Cardiac atrium fibroblast (primary cell): Measurements from ENCODE around the genes IFNA17, CDKN2A, DMRTA1 and IZUMO3.

DNA sequence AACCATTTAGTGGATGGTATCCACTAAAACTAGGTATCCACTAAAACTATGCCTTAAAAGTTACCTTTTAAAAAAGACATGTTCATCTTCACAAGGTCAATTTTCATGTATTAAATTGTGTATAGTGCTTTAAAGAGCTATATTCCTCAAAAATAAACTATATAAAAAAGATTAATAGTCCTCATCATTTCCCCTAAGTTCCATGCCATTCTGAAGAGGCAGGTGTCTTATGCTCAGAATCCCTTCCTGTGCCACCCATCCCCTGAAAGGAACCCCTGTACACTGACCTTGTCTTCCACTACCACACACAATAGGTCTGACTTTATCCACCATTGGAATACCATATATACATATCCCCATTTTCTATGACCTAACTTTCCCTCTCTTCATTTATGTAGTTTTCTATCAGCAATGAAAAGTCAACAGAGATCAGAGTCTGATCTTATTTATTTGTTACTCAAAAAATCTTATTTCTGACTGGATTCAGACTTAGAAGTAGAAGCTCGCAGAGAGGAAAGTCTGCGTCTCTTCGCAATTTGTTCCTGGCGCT, 4.1 kb downstream of the RPS6 start:
- RAMPAGE, long total RNA, result no peak

GRCh38 chr9:19445175-19446078, 36.6 kb downstream of the ACER2 start:
- RAMPAGE, long total RNA, result no peak

DNA sequence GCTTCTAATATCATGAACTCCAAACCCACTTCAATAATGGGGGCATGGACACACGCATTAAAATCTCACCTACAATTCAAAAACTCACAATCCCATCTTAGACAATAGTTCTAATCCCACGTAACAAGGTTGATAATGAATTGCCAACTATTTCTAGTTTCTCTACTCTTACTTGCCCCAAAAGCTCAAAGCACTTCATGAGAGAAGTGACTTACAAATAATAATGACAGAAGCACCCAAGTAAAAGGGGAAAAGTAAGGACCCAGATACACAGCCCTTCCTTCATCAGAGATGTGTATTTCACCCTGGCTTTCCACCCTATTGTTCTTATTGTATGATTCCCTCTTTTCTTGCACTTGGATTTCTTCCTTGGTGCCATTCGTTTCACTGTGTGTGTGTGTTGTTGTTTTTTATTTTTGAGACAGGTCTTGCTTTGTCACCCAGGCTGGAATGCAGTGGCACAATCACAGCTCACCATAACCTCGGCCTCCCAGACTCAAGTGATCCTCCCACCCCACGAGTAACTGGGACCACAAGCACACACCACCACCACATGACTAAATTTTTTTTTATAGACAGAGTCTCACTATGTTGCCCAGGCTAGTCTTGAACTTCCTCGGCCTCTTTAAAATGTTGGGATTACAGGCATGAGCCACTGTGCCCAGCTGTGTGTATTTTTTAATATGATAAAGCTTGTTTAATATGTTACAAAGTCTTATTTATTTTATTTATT, 72.1 kb downstream of the MLLT3 start:
- RAMPAGE, long total RNA, result no peak

DNA sequence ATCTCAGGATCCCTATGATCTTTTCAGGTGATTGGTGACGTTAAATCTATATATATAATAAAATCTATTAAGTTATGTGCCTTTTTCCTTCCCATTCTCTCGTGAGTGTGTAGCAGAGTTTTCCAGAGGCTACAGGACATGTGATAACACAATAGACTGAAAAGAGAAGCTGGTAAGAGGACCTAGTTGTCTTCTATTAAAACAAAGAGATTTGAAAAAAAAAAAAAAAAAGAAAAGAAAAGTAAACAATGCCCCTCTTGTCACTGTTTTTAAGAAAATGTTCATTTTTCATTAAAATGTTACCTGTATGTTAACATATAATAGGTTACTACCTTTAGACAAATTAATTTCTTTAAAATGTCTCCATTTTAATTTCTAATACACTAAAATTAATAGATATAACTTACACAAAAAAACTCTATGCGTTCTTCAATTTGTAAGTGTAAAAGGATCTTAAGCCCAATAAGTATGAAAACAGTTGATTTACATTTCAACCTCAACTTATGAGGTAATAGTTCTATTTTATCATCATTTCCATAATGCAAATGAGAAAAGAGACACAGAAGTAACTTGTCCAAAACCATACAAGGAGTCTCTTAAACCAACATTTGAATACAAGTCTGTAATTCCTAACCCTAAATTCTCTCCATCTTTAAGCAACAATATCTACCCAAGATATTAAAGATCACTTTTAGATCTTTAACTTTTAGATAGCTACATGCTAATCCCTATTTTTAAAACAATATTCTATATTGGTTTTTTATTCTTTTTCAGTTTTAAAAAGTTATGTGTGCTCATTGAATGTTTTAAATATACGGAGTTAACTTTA, 6.4 kb downstream of the MLLT3 start:
- RAMPAGE, long total RNA, result no peak

- RAMPAGE, long total RNA, result no peak
Measured at GRCh38 chr9:20726001-20726556, 42.0 kb downstream of the FOCAD start.

GRCh38 chr9:21228007-21228460, at the start of gene IFNA17:
Gene IFNA17 (minus strand): TSS chr9:21228222.
- RAMPAGE, long total RNA, result no peak

GRCh38 chr9:21843617-21843907, 41.1 kb downstream of the MTAP start:
- RAMPAGE, long total RNA, result no peak

GRCh38 chr9:21911087-21911951, 63.3 kb downstream of the CDKN2A start:
- RAMPAGE, long total RNA, result no peak

DNA sequence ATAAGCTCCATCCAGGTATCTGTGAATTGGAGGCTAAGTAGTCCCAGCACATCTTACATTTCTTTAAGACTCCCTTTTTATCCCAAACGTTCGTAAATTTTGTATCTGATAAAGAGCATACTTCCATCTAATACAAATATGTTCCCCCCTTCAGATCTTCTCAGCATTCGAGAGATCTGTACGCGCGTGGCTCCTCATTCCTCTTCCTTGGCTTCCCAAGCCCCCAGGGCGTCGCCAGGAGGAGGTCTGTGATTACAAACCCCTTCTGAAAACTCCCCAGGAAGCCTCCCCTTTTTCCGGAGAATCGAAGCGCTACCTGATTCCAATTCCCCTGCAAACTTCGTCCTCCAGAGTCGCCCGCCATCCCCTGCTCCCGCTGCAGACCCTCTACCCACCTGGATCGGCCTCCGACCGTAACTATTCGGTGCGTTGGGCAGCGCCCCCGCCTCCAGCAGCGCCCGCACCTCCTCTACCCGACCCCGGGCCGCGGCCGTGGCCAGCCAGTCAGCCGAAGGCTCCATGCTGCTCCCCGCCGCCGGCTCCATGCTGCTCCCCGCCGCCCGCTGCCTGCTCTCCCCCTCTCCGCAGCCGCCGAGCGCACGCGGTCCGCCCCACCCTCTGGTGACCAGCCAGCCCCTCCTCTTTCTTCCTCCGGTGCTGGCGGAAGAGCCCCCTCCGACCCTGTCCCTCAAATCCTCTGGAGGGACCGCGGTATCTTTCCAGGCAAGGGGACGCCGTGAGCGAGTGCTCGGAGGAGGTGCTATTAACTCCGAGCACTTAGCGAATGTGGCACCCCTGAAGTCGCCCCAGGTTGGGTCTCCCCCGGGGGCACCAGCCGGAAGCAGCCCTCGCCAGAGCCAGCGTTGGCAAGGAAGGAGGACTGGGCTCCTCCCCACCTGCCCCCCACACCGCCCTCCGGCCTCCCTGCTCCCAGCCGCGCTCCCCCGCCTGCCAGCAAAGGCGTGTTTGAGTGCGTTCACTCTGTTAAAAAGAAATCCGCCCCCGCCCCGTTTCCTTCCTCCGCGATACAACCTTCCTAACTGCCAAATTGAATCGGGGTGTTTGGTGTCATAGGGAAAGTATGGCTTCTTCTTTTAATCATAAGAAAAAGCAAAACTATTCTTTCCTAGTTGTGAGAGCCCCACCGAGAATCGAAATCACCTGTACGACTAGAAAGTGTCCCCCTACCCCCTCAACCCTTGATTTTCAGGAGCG, at the start of gene CDKN2A:
Gene CDKN2A (minus strand): TSS at position 575 of the 1,215 bp plus-strand sequence.
- RAMPAGE, long total RNA, result no peak

DNA sequence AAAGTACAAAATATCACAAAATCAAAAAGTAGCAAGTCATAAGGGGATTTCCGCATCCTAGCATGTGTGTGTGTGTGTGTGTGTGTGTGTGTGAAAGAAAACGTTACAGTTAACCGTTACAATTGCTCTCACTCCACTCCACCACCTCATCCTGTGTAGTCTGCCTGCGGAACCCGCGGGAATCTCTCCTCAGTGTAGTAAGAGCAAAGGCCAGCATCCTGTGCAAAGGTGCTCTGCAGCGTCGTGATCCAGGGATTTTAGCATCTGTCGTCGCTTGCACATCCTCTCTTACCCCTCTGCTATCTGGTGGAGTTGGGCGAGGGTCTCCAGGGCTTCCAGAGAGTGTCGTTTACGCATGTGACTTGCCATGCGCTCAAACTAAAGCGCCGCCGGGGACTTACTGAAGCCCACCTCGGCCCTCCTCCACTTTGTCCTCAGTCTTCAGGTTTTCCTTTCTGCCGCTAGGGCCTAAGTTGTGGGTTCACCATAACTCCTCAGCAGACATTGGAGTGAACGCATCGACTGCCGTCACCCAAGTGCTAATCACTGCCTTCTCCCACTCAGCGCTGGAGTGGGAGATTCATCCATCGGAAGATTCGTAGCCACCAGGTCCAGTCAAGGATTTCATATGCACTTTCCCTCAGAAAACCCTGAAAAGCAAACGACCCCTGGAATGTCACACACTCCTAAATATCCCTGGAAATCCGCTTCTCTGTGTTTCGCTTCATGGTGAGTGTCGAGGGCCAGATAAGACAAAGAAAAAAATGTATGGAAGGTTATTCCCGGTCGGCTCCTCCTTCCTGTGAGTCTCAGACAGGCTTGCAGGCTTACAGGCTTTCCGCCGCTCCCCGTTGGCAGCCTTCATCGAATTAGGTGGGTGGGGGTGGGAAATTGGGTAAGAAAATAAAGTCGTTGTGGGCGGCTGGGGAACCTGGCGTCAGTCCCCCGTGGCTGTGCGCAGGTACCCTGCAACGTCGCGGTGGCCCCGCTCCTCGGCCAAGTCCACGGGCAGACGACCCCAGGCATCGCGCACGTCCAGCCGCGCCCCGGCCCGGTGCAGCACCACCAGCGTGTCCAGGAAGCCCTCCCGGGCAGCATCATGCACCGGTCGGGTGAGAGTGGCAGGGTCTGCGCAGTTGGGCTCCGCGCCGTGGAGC, 3.7 kb downstream of the CDKN2B start:
- RAMPAGE, long total RNA, result no peak

DNA sequence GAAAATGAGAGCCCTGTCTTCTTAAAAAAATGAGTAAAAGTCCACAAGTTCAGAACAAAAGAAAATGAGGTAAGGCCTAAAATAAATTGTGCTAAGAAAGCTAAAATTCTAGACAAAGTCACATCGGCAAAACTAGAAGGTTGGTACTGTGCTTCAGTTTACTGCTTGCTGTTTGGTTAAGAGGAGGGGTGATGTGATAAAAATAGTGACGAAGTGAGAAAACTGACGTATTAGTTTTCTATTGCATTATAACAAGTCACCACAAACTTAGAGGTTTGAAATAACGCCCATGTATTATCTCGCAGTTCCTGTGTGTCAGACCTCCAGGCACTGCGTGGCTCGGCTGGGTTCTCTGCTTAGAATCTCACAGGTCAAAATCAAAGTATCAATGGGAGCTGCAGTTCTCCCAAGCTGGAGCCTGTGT, 103.7 kb upstream of the CDKN2B start:
- RAMPAGE, long total RNA, result no peak

DNA sequence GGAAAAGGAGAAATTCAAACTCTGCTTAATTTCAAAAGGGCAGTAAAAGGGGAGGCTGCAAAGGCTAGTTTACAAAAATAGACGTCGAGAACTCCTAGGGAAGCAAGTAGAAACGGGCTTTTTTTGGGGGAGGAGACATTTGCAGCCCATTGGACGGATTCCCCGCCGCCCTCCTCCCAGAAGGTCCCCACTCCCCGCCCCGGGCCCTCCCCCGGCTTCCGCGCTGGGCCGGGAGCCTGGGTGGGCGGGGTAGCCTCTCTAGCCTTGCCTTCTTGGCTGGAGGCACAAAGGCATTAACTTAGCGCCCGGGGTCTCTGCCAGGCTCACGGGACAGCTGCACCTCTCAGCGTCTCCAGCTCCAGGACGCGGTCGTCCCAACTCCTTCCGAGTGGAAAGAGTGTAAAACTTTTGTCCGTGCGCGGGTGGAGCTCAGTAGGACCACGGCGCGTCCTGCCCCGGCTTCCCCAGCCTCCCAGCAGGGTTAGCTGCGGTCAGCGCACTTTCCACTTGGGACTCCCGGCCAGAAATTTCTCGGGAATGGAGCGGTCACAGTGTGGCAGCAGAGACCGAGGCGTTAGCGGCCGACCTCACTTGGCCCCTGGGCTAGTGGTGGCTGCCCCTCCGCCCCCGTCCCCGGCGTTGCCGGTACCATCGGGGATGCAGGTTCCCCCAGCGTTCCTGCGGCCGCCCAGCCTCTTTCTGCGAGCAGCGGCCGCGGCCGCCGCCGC, at the start of gene DMRTA1:
Gene DMRTA1 (plus strand): TSS at position 296 of the 728 bp plus-strand sequence.
- RAMPAGE, long total RNA, result no peak

GRCh38 chr9:23621825-23622388, 204.1 kb downstream of the ELAVL2 start:
- RAMPAGE, long total RNA, result no peak

GRCh38 chr9:23821189-23822236, 4.5 kb downstream of the ELAVL2 start:
- RAMPAGE, long total RNA, result no peak

- RAMPAGE, long total RNA, result no peak
Measured at GRCh38 chr9:24545391-24546149, at the start of gene IZUMO3. Gene IZUMO3 (minus strand): TSS chr9:24545897.

- RAMPAGE, long total RNA, result no peak
Measured at GRCh38 chr9:24579990-24580404, 34.3 kb upstream of the IZUMO3 start.

DNA sequence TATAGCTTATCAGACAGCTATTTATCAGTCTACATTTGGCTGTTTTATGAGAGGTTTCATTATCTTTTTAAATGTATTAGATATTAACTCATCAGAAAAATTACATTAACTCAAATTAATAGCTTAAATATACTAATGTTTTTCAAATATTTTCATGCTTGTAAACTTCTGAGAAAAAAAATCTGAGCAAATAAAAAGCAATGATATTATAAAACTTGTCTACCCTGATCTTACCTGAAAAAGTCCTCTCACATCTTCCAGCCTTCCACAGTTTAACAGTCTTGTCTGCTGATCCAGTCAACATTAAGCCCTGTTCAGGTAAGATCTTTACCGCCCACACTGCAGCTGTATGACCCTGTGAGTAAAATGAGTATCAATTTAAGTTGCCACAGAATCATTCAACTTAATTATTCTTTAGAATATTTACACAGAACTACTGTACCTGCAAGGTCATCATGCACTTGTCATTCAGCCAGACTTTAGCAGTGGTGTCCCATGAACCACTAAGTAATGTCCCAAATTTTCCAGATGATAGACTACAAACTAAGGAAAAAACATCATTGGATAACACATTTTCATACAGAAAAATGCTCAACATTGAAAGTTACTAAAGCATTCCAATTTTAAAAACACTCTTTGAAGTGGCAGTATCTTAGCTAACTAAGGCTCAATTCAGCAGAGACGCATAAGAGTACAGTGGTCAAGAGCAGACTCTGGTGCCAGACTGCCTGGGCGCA, 19.0 kb downstream of the PLAA start:
- RAMPAGE, long total RNA, result no peak

GRCh38 chr9:27121865-27122604, 13.0 kb downstream of the TEK start:
- RAMPAGE, long total RNA, result no peak

- RAMPAGE, long total RNA, result no peak
Measured at GRCh38 chr9:27337954-27338794, 41.2 kb upstream of the EQTN start.

DNA sequence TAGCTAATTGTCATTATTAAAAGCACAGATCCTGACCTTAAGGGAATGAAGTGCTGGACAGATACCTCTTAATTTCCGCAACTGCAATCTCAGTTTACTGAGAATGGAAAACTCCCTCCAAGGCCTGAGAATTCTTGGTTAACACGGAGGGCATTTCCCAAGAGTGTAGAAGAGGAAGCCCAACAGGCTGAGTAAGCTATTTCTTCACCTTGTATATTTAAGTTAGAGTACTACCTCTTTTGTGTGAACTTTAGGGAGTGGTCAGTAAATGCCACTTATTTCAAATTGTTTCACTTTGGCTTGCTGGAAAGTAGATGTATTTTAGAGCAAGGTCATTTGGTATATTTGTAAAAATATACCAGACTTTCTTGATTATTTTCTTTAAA, 25.8 kb upstream of the C9orf72 start:
- RAMPAGE, long total RNA, result no peak